Neutrophil (primary cell): ENCODE results near the gene SENP2.

DNA sequence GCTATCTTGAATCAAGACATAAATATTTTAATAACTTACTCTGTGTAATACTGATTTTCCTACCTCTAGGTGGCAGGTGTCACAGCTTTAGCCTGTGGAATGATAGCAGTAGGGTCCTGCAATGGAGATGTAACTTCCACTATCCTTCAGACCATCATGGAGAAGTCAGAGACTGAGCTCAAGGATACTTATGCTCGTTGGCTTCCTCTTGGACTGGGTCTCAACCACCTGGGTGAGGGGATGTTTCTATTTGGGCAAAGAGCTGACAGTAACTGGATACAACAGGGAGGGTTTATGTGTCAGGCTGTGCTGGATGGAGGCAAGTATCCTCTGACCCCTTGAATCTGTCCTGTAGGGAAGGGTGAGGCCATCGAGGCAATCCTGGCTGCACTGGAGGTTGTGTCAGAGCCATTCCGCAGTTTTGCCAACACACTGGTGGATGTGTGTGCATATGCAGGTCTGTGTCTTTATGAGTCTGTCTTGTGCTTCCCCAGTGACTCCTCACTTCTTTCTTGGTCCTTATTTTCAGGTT, 6.7 kb downstream of the PSMD2 start:
- PRO-cap: no peak

DNA sequence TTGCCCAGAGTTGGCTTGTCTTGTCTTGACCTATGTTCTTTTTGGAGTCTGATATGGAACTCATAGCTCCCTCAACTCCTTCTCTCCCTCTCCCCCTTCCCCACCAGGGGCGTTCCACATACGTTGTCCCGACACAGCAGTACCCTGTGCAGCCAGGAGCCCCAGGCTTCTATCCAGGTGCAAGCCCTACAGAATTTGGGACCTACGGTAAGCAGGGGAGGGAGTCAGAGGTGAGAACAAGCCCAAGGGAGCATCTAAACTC, 3.1 kb downstream of the EIF4G1 start:
- PRO-cap: no peak

DNA sequence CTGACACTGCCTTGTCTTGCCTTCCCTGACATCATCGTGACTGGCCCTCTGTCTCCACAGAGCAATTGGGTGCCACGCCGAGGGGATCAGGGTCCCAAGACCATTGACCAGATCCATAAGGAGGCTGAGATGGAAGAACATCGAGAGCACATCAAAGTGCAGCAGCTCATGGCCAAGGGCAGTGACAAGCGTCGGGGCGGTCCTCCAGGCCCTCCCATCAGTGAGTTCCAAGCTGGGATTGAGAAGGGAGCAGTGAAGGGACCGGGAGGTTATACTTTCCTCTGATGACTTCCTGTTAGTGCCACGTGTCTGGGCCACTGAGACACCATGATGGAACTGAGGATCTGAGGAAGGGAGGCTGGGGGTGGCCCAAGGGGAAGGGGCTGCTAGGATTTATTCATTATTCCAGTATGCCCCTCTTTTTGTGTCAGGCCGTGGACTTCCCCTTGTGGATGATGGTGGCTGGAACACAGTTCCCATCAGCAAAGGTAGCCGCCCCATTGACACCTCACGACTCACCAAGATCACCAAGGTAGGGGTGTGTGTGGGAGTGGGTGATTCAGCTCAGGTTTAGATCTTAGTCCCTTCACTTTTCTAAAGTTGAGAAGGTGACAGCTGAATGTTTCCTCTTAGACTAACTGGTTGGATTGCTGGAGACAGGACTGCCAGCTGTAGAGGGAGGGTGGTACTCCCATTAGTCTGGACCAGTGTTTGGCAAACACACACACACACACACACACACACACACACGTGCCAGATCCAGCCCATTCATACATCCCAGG, 11.2 kb downstream of the EIF4G1 start:
- PRO-cap: no peak

DNA sequence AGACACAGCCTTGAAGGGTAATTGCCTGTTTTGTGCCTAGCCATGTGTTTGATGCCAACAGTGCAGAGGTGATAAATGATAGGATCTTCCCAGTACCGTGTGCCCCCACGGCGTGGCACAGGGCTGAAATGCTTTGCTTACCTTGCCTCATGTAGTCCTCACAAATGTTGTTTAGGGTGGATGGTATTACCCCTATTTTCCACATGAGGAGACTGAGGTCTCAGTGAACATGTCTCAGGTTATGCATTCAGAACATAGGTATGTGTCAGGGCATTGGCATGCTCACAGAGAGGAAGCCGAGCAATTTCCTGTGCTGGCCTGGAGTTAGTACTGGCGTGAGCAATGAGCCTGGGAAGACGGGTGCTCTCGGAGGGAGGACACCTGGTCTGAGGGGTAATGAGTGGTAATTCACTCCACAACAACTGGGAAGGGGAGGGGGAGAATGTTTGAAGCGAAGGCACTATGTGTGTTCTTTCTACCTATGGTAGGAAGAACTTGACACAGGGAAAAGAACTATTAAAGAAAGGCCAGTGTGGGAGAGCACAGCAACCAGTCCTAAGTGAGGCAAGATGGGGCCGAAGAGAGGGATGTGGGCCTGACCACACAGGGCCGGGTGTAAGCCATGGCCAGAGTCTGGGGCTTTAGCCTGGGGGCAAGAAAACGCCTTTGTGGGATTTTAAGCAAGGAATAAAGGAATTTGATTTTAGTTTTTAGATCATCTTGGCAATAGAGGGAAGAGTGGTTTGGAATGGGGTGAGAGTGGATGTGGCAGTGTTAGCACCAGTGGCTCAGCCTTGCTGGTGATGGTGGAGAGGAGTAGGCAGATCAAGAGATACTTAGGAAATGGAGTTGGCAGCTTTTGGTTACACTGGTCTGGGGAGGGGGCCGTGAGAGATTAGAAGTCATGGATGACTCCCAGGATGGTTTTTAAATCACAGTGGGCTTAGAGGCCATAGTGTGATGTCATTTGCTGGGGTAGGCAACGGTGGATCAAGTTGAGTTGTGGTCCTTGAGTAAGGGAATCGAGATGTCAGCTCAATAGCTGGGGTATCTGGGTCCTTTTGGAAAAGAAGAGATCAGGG, 4.8 kb upstream of the FAM131A start:
- PRO-cap: no peak

GRCh38 chr3:184364737-184365678, 3.5 kb downstream of the POLR2H start:
- PRO-cap: no peak

- PRO-cap: no peak
Observed at GRCh38 chr3:184490961-184491423, 70.6 kb upstream of the EPHB3 start.

- PRO-cap: no peak
Observed at GRCh38 chr3:184524988-184525267, 36.7 kb upstream of the EPHB3 start.

DNA sequence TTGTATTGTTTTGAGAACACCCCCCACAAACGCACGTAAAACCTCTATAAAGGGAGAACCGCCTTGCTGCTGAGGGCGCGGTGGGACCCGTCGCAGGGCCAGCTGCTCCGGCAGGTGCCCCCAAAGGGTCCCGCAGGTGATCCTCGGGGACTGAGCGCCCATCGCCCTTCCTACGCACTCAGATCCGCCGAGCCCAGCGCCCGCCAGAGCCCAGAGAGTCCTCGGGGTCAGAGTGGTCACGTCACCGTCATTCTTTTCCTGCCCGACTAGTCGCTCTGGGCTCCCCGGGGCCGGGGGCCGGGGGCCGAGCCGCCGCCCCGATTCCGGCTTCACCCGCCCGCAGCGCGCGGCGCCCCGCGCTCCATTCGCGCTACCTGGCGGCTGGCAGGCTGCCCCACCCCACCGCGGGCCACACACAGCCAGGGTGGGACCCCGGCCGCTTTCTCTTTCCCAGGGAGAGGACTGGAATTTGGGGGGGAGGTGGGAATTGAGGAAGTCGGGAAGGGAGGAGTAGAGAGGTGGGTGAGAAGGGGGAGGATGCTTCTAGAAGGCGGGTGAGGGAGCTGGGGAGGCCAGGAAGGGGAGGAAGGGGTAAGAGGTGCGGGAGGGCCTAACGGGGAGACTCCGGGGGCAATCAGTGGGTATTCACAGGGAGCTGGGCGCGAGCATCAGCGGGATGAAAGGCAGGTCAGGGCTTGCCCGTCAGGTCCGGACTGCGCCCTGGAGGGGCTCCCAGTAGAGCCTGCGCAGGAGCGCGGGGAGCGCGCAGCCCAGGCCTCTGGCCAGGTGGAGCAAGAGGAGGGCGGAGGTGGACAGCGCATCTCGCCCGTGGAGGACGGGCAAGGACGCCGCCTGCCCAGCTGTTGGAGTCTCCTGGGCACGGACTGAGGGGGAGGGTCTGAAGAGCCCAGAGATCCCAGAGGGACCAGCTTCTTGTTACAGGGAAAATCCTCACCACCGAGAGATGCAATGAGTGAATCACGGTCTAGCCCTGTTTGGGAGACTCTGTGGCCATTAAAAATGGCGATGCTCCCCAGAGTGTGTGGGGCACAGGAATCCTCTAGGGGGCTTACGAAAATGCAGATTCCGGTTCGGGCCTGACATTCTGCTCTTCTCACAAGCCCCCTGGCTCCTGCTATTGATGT, 35.9 kb upstream of the EPHB3 start:
- PRO-cap: no peak

- PRO-cap: no peak
Observed at GRCh38 chr3:184558767-184559739, 2.5 kb upstream of the EPHB3 start.

GRCh38 chr3:184563354-184564096, 1.9 kb downstream of the EPHB3 start:
- PRO-cap: no peak

DNA sequence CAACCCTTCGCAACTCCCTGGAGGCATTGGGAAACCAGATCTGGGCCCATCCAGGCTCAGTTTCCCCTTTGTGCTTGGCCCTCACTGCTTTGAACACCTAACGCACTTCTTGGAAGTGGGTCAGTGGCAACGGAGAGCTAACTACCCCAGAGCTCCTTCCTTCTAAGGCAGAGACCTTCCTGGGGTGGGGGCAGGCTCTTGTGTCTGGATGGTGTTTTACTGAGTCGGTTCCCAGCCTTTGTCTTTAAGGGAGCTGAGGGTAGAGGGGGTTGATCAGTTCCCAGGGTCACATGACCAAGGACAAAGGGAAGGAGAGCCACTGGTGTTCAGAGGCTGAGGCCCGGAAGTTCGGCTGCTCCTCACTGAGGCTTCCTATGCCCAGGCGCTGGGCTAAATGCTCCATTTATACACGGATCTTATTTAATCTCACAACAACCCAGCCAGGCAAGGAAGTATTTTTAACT, 20.9 kb downstream of the EPHB3 start:
- PRO-cap: no peak

GRCh38 chr3:184626947-184627343, 65.4 kb downstream of the EPHB3 start:
- PRO-cap: no peak

DNA sequence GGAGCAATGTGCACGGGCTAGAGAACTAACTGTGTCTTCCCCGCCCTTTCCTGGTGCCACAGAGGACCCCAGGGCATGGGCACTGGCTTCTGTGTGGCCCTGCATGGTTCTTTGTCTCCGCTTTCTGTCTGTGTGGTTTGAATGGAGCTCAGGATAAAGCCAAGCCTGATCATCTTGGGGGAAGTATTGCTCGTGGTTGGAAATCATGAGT, 55.5 kb downstream of the MAGEF1 start:
- PRO-cap: no peak

DNA sequence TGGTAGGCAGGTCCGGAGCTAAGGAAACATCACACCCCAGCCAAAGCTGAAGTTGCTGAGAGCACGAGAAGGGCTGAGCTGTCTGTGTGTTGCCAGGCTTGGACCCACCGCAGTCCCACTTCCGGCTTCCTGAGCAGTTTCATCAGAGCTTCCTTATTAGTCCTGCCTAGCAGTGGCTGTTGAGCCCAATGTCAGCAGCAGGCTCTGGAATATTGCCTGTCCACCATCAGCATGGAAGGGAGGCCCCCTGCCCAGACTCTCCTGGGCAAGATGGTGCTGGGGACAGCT, 25.3 kb upstream of the VPS8 start:
- PRO-cap: no peak

DNA sequence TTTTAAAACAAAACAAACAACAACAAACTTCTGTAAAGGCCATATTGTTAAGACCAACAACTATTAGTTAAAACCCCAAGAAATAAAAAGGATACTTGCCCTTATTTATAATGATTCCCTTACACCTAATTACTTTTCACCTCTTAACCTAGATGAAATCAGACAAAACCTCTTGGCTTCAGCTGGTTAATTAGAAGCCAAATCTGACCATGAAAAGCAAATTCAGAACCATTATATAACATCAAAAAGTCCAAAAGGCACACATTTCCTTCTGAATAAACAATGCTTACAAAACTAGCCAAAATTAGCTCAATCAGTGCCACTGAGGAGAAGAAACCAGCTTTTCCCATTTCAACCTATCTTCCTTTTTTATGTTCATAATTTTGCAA, 3.3 kb downstream of the EHHADH start:
- PRO-cap: no peak

GRCh38 chr3:185324371-185324801, 38.5 kb upstream of the MAP3K13 start:
- PRO-cap: no peak

DNA sequence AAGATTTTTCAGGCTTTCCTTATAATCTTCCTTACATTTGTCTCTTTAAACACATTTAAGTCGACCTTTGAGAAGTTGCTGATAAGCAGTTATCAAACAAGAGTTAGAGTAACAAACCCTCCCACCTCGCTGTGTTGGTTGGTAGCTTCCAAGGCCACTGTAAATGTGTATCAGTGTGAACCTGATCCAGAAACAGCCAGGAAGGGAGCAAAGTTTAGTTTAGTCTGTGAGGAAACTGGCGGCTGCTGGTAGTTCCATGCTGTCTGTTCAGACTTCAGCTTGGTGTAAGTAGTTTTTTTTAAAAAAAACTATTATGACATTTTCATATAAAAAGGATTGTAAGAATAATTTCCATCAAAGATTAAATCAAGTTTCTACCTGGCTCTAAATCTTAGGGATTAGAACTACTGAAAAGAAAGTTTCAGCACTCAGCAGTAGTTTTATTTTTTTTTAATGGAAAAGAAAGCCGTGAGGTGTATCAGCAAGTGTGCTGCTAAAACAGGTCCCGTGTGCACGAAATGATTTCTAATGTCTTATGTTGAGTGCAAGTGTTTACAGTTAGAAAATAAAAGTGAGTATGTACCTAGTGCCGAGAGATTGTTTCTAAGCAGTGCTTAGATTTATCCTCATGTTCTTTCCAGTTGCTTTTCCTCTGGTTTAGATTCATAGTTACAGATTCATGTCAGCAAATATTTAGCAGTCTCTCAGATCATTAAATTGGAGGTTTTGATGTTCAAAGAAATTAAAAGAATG, 34.1 kb upstream of the MAP3K13 start:
- PRO-cap: no peak

DNA sequence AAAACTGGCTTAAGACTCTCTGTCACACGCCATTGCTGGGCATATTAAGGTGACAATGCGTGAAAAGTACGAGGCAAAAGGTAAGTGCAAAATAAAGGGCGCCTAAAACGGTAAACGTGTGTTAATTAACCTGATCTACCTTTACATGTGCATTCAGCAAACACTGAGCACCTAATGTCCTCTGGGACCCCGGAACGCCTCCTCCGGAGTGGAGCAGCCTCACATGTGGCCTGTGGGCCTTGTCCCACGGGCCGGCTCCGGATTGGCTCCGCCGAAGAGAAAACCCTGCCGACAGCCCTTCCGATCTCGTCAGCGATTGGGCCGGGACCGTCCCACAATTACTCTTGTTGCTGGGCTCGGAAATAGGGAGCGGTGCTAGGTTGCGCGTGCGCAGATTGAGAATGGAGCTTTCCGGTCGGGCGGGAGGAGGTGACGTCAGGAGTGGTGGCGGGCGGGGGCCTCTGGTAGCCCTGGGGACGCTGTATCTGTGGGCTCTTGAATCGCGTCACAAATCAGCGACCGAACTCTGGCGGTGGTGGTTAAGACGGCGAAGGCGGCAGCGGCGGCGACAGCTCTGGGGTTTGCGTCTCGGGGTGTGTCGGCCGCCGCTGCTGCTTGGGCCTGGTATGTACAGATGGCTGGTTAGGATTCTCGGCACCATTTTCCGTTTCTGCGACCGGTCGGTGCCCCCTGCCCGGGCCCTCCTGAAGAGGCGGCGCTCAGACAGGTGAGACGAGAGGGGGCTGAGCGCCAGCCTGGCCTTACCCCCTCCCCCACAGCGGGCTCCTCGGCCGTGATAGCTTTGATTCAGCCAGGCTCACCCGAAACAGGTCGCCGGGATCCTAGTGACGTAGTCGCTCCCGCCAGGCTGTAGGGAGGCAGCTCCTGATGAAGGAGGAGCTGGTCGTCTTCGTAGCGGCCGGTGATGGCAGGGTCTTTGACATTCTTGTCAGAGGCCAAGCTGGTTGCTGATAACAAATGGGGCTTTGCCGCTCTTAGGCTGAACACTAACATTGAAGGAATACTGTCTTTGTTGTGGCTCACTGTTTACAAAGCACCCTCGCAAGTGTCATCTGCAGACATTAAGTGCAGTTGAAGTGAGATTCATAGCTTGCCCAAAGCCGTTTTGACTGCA, at the start of gene SENP2:
SENP2 (plus strand) TSS at position 508 of the 1,135 bp plus-strand sequence.
- PRO-cap: bidirectional peak, plus-strand start at position 542 of the sequence, minus-strand start at position 318 of the sequence

- PRO-cap: no peak
Observed at GRCh38 chr3:185637356-185638114, 51.4 kb downstream of the SENP2 start.

DNA sequence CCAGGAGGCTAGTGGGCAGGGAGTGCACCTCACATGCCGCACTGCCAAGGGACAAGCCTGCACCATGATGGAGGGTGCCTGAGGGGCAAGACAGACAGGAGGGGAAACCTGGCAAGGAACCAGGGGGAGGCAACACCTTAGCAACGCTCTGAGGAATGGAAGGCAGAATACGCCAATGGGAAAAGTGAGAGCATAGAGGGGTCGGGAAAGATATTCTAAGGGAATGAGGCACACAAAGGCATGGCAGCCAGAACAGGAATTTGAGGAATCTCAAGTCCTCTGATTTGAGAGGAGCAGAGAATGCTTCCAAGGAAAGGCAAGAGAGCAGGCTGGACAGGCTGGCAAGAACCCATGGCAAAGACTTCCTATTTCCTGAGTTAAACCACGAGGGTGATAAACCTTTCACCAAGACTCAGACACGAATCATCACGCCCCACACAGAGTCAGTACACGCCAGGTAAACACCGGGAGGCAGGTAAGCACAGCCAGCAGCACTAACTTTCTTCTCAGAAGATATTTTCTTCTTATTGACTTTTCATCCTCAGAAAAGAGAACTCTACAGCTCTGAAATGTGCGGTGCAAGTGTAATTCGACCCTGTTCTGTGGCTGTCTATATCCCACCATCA, 109.8 kb downstream of the IGF2BP2 start:
- PRO-cap: no peak